Islet of Langerhans (tissue), 1 donor: ENCODE results near the gene VIM.

- RRBS = no CpG with 5 or more reads among the region's 6 CpGs
Observed at GRCh38 chr10:13634191-13634647, 47.5 kb downstream of the PRPF18 start.

- RRBS = no CpG with 5 or more reads among the region's 10 CpGs
Observed at GRCh38 chr10:13803936-13804355, 217.2 kb downstream of the PRPF18 start.

- RRBS = no CpG with 5 or more reads among the region's 17 CpGs
Observed at GRCh38 chr10:13831564-13832677, 245.2 kb downstream of the PRPF18 start.

GRCh38 chr10:13837375-13837689 lies 250.6 kb downstream of the PRPF18 start:
- RRBS = no CpG with 5 or more reads among the region's 2 CpGs

DNA sequence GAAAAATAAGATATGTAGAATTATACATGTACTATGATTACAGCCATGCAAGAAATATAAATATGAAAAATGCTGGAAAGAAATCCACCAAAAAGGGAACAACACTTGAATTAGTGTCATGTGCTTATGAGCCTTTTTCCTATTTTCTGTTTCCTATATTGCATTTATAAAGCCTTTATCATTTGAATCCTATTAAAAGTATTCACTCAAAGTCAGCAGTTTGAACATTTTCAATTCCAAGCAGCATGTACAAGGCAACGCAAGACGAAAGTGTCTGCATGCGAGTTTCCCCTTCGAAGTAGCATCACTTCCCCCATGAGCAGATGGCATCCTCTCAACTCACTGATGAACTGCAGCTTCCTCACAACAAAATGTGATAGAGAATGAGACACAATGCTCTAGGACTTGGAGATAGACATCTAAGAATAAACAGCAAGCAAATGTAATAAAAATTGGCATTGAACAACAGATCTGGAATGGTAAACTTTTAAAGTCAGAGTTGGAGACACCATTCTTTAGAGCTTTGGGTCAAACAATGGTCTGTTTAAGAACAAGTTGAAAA lies 270.7 kb downstream of the PRPF18 start:
- RRBS = no CpG with 5 or more reads among the region's 4 CpGs

GRCh38 chr10:13956715-13957448 lies 370.1 kb downstream of the PRPF18 start:
- RRBS = no CpG with 5 or more reads among the region's 13 CpGs

DNA sequence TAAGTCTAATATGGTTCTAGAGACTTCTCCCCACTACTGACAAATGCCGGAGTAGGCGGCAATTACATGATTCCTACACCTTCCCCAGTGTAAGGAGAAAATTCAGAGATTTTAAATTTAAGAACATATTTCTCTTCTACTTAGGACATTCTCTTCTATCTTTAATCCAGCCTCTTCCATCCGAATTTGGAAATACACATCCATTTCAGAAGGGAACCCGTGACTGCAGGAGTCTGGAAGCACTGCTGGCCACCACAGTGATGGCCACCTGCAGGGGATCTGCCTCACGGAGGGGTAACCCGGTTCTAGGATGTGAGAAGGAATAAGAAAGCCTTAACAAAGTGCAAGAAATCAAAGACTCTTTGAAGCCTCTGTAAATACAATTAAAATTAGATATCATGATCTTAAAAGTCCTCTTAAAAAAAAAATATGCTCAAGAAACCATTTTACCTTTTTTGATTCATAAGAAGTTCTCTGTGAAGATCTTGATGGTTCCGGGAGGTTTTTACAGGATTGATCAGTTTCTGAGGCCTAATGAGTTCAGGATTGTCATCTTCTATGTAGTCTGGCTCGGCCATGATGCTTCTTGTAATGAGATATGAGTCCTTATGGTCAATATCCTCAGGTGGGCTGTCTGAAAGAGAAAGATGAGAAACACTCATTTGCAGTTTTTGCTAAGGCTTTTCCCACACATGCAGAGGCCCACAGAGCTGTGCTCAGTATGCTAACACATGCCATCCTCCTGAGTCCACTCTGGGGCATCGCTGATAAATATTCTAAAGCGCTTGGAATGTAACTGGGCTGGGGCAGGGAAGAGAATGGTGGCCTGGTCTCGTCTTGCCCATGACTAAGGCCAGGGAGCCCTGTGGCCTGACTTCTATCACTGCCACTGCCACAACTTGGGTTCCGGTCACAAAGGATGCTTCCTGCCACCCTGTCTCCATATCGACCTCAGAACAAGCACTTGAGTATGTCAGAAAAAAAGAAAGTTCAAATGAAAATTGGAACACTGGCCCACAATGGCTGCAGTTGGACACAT lies 199.5 kb upstream of the FRMD4A start:
- RRBS = no CpG with 5 or more reads among the region's 13 CpGs

GRCh38 chr10:14570616-14571490 lies 203.8 kb downstream of the FAM107B start:
- RRBS = no CpG with 5 or more reads among the region's 3 CpGs

DNA sequence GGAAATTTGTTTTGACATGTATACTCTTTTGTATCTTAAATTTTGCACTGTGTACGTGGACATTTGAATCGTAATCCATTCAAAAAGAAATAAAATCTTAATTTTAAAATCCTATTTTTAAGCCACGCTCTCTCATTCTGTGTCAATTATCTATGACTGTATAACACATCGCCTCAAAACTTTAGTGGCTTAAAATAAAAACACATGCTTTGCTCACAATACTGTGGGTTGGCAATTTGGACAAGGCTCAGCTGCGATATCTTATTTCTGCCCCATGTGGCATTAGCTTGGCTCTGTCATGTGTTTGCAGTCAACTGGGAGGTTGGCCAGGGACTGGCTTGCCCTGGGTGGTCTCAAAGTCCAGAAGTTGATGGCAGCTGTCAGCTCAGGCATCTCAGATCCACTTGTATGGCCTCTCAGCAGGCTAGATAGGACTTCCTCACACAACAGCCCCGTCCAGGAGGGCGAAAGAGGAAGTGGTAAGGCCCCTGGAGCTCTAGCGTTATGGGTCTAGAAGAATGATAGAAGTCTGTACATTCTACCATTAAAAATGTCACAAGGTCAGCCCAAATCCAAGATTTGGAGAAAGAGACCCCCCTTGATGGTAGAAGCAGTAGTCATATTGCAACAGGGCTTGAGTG lies 166.4 kb downstream of the FAM107B start:
- RRBS = no CpG with 5 or more reads among the region's 8 CpGs

GRCh38 chr10:14653365-14654184 lies 121.1 kb downstream of the FAM107B start:
- RRBS = no CpG with 5 or more reads among the region's 7 CpGs

GRCh38 chr10:15672474-15672948 lies 47.2 kb downstream of the ITGA8 start:
- RRBS = no CpG with 5 or more reads among the region's 5 CpGs

GRCh38 chr10:16635274-16635777 lies 113.6 kb upstream of the C1QL3 start:
- RRBS = no CpG with 5 or more reads among the region's 3 CpGs

DNA sequence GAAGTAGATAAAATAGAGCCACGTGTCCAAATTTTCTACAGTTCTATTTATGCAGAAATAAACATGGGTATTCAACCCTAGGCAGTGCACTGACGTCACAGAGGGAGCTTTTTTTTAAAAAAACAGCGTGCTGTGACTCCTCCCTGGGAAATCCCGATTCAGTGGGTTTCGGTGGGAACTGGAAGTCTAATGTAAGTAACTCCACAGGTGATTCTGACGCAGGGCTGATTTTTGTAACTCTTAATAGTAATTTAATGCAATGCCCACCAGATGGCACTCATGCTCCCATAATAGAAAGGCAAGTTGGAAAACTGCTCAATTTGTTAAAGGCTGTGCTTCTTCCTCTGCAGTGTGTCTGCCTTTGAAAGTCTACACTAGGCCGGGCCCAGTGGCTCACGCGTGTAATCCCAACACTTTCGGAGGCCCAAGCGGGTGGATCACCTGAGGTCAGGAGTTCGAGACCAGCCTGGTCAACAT lies 10.9 kb upstream of the RSU1 start:
- RRBS = no CpG with 5 or more reads among the region's 12 CpGs

DNA sequence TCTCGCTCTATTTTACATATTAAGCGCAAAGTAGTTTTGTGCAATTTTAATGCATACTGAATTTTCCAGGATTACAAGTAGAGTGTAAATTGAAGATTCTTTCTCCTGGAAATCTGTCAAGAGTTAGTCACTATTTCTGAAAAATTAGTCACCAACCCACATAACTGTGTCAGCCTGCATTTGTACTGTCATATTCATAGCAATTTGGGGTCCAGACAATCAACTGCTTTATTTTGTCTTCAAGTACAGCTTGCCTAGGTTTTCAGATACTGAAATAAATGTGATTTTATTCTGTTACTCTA lies 55.2 kb downstream of the CUBN start:
- RRBS = no CpG with 5 or more reads among the region's 2 CpGs

DNA sequence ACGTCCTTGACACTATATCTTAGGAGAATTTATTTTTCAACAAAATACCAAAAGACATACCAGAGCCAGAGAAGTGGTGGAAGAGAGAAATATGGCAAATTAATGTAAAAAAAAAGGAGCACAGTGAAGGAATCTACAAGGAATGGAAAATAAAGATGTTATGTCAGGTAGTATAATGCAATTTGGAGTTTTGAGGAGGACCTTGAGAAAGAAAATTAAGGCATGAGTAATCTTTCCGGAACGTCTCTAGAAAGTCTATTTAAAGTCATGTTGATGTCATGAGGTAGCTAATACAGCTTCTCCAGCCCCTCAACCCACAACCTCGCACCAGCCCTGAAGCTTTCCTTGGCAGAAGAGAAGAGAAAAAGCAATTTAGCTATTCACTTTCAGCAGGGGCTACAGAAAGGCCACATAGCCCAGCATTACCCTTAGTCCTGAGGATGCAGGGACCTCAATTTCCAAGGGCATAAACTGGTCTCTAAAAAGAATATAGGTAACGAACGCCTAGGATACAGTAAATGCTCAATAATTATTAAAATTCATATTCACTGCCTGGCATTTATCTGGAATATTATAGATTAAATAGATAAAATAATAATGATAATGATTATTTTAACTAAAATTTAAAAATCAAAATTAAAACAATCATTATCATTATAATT lies 22.4 kb downstream of the TRDMT1 start:
- RRBS = no CpG with 5 or more reads among the region's 6 CpGs

GRCh38 chr10:17227922-17228285 lies at the start of gene VIM:
Gene VIM, plus strand, starts transcription at chr10:17228241.
- RRBS = no CpG with 5 or more reads among the region's 10 CpGs

GRCh38 chr10:17423423-17423720 lies 31.0 kb downstream of the ST8SIA6 start:
- RRBS = no CpG with 5 or more reads among the region's 1 CpG

- RRBS = no CpG with 5 or more reads among the region's 9 CpGs
Observed at GRCh38 chr10:17752908-17753411, 959 bp downstream of the TMEM236 start.

GRCh38 chr10:17768807-17769483 lies 16.9 kb downstream of the TMEM236 start:
- RRBS = no CpG with 5 or more reads among the region's 6 CpGs

DNA sequence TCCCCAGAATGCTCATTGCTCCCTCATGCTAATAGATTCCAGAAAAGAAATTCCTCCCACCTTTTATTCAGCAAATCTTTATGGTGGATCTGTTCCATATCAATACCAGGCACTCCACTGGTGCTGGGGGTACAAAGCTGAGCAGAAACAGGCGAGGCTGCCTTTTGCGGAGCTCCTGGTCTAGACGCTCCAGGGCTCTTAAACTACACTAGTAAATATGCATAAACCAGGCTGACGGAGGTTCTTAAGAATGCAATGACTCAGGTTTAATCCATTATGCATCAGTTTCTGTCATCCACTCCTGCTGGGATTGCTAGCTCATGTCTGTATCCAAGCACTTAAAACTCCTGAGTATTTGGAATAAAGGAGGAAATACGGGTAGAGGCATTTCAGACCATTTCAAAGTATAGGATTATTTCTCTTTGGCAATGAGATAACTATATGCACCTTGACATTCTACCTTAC lies 21.6 kb upstream of the MRC1 start:
- RRBS = no CpG with 5 or more reads among the region's 5 CpGs